Metastatic Breast Carcinoma in the Brain (tissue), 10 donors: ENCODE data around the gene UNC93A.

GRCh38 chr6:167091010-167091873 is 31.7 kb upstream of the CCR6 start:
- PRO-cap, 10 experiments = no peak in any of the 10 experiments

DNA sequence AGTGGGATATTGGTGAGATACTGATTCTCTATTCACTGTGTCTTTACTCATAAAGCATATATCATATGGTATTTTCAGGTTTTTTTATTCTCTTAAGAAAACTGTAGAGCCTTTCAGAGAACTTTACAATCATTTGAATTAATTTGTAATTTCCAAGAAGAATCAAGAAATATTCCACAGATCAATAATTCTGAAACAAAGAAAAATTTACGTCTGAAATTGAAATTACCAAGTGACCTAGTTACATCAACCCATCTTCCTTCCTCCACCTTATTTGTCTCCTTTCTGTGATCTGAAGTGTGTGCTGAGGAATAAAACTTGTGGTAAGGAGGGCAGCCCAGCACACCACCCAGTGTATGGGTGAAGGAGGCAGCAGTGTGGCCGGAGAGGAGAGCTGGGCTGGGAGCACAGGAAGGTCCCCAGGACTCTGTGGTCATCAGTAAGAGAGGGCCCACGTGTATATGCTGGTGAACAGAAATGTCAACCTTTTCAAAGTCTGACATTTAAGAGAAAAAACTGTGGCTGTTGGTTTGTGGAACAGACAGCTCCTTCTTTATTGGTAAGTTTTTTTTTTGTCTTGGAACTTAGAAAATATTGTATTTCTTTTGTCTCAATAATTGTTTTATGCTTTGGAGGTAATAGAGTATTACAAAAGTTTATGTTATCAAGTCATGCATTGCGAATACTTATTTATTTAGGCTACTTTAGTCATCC is 11.3 kb upstream of the CCR6 start:
- PRO-cap, 10 experiments = peak in 1 of 10 experiments; most common plus-strand start position 343 of the sequence (in 1)

GRCh38 chr6:167113736-167115051 is 8.7 kb upstream of the CCR6 start:
- PRO-cap, 10 experiments = no peak in any of the 10 experiments

DNA sequence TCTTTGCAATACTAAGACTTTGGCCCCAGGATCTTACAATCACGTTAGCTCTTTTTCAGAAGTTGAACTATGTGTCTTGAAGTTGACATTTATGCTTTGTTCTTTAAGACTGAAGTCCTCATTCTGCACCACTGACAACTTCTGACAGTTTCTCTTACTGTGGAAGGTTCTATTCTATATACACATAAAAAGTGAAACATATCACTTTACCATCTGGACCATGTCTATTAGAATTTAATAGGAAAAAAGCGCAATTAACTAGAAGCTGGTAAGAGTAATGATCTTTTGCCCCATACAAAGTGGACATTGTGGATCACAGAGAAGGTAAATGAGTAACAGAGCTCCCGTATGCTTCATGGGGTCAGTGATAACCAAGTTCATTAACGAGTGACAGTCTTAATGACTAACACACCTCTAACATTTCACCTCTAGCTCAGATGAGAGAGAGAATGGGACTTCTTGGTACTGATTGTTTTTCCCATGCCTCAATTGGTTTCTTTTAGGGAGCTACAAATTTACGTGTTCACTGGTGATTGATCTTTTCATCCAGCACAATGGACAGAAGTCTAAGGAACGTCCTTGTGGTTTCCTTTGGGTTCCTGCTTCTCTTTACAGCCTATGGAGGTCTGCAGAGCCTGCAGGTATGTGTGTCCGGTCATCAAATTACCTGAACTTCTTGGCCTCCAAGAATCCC is at the start of gene UNC93A:
TSS of gene UNC93A (plus strand) at position 380 of the 694 bp plus-strand sequence.
- PRO-cap, 10 experiments = no peak in any of the 10 experiments

- PRO-cap, 10 experiments = no peak in any of the 10 experiments
Observed at GRCh38 chr6:167321146-167321602, 3.7 kb upstream of the TTLL2 start.

DNA sequence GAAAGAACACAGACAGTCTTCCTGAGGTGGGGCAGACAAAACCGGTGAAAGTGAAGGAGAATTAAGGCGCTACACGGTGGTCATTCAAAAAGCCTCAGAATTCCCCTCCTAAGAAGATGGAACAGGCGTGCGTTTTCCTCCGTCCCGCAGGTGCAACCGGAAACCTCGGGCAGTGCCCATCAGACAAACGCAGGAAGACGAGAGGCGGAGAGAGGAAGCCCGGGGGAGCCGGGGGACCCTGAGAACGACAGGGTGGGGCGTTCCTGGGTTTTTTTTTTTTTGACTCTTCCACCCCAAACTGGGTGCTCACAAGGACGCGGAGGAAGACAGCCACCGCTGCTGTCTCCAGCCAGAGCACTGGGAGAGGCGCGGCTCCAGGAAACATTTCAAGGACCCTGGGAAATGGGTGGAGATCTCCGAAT is 25.4 kb downstream of the TTLL2 start:
- PRO-cap, 10 experiments = no peak in any of the 10 experiments

DNA sequence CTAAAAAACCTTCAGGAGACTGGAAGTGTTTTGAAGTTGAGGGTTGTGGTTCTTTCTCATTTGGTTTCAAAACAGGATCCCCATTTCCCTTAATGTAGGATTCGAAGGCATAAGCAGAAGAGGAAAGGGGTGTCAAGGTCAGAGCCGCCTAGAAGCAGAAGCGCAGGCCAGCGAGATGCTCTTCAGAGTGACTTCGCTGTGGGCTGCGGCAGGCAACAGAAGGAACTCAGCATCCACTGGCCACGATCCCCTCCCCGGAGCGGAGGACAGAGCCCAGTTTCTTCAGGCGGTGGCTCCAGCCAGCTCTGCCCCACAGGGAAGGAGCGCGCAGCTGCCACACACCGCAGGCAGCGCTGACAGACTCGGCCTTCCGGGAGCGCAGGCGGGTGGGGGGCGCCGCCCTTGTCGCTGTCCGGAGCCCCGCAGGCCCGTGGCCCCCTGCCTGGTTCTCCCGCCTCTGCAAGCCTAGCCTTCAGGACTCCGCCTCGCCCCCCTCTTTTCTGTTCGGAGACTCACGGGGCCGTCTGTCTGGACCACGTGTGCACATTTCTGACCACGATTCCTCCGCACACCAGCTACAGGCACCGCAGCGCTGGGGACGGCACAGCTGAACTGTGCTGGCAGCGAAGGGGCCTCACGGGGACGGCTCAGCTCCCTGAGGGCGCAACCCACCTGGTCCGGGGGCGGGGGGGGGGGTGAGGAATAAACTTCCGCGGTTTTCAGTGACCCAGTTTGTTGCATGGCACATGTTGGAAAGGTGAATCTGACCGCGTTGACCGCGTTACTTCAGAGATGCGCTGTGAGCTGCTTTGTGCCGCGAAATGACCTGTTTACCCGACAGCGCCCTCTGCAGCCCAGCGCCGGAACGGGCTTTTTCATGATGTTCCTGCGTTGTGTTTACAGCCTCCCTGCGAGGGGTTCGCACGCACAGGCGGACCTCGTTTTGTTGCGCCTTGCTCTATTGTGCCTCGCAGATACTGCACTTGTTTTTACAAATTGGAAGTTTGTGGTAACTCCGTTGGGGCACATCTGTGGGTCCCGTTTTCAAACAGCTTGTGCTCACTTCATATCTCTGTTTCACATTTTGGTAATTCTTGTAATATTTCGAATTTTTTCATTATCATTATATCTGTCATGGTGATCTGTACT is 26.2 kb downstream of the TTLL2 start:
- PRO-cap, 10 experiments = peak in 3 of 10 experiments; most common minus-strand start position 822 of the sequence (in 3)

DNA sequence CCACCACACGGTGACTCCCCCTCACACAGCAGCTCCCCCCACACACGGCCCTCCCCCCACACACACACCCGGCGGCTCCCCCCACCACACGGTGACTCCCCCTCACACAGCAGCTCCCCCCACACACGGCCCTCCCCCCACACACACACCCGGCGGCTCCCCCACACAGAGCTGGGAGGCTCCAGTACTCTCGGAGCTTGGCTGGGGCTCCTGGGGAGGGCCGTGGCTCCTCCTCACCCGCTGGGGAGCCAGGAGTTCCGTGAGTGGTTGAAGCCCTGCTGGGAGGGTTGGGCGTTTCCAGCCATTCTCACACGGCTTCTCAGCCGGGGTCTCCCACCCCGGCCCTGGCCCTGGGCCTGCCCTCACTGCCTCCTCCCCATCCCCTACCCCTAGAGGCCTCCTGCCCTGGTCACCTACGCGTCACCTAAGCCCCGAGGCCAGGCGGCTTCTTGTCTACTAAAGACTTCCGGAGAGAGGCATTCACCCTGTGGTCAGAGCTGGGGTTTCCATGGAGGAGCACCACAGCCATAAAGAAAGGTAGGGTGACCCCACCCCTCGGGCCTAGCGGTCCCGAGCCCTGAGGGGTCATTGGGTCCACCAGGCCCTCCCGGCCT is 99.1 kb downstream of the TTLL2 start:
- PRO-cap, 10 experiments = no peak in any of the 10 experiments

DNA sequence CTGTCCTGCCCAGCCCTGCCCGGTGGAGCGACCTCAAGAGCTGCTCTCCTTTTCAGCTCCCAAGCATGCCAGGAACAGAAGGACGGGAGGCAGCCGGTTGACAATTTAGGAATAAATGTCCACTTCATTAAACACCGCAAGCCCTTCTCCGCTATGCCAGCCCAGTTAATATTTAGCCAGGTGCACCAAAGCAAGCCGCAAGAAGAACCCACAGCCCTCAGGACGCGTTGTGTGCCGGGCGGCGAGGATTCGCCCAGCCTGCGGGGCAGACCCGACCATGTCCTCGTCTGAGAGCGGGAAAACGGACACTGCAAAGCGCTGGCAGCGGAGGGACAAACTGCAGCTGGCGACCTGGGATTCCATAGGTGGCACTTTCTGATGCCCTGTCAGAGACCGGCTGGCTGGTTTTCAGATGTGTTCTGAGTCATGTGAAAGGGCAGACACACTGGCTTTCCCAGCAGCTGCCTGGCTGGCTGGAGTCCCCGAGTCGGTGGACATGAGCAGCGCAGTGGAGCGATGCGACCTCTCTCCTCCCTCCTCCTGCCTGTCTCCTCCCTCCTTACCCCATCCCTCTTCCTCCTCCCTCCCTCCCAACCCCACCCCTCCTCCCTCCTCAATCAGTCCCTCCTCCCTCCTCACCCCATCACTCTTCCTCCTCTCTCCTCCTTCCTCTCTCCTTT is 222.0 kb downstream of the TTLL2 start:
- PRO-cap, 10 experiments = peak in 1 of 10 experiments; most common plus-strand start position 220 of the sequence (in 1); most common minus-strand start position 81 of the sequence (in 1)

DNA sequence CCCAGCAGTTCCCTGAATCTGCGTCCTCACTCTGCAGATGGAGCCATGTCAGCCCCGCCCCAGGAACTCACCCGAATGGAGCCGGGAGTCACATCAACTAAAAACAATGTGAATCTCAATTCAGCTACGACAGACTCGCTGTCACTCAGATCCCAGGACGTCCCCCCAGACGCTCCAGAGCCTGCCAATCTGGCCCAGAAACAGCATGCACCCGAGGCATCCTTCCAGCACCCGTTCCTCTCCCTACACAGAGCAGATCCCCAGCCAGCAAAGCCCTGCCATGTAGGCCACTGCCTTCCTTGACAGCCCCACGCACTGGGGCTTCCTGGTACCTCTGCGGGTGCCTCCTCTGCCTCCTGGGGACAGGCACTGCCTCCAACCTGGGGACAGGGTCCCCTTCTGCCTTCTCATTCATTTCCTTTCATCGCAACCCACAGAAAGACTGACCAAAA is 248.0 kb downstream of the TTLL2 start:
- PRO-cap, 10 experiments = peak in 1 of 10 experiments; most common plus-strand start position 131 of the sequence (in 1); most common minus-strand start position 77 of the sequence (in 1)

- PRO-cap, 10 experiments = peak in 1 of 10 experiments; most common plus-strand start chr6:167684714 (in 1)
Observed at GRCh38 chr6:167684484-167684875, 142.2 kb upstream of the AFDN start.

DNA sequence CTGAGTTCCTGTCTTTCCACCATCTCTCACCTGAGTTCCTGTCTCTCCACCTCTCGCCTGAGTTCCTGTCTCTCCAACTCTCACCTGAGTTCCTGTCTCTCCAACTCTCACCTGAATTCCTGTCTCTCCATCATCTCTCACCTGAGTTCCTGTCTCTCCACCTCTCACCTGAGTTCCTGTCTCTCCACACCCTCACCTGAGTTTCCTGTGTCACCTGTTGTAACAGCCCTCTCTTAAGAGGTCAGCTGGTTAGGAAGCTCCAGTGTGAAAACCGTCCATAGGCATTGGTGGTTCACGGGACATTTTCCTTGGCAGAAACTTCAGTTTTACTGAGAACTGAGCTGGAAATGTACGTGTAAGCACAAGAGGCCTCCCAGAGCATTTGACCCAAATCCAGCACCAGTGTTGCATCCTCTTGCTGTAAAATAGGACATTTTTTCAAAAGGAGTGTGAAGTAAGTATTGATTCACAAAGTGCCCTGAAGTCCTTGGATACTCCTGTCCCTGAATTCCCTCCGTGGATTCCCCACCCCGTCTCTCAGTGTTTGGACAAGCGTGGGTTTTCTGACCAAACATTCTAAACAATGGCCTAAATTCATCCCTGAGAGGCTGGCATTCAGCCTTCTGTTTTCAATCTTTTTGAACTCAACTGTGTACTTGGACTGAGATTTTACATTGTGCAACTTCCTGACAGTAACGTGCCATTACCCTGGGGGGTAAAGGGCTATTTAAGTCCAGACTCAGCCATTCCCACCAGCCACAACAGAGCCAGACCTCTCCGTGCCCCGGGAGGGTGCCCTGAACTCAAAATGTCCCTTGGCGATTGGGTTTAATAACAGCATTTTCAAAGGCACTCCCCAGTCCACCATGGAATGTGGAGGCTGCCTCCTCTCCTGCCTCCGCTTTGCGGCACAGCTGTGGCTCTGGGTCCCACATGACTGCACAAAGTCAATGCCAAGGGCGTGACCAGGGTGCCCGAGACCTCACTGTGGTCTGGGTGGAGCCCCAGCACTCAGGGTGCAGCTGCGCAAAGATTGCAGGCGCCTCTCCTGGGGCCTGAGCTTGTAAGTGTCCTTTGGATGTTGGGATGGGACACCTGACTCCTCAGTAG is 92.8 kb upstream of the AFDN start:
- PRO-cap, 10 experiments = no peak in any of the 10 experiments

DNA sequence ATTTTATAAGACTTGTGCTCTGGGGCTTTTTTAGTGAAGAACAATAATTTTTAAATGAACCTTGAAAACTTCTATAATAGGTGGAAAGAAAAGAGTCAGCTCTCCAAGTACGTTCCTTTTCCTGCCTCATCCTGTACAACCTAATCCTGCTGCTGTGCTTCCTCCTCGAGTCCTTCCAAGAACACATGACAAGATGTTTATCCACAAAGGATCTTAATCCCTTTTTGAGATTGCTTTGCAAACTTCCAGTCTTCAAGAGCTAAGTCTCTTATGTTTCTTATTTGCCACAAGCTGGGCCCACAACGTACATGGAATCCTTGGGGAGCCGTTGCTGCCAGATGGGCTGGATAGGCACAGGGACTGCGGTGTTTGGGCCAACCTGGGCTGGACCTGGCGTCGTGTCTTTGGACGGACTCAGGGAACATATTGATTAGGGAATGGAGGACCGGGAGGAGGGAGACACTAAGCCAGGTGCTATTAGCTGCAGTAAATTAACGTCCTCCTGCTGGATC is 79.8 kb upstream of the AFDN start:
- PRO-cap, 10 experiments = no peak in any of the 10 experiments

DNA sequence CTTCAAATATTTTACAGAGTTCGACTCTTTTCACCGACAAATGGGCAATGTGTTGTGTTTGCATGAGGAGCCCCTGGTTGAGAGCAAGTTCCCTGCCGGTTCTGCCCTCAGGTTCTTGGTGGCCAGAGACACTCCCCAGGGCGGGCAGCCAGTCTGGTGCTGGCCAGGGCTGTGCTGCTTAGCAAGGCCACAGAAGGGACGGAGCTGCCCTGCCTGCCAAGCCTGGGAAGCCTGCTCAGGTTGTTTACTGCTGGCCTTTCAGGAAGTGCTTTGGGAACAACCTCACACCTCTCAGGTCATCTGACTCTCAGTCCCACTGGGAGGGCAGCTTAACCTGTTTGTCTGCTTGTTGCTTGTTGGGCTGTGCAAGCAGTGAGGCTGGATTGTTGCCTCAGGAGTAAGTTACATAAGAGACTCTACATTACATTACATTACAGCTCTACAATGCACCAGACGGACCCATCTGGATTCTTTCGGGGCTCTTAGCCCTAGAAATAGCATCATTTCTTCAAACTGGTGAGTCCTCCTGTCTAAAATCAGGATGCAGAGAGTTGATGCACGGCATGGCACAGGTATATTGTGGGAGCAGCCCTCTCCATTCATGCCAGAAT is 75.7 kb upstream of the AFDN start:
- PRO-cap, 10 experiments = peak in 6 of 10 experiments; most common plus-strand start position 434 of the sequence (in 3); most common minus-strand start position 249 of the sequence (in 5)

- PRO-cap, 10 experiments = no peak in any of the 10 experiments
Observed at GRCh38 chr6:167872058-167872411, 45.3 kb downstream of the AFDN start.

GRCh38 chr6:167998074-167998341 is 537 bp downstream of the KIF25 start:
- PRO-cap, 10 experiments = no peak in any of the 10 experiments

GRCh38 chr6:168029693-168030133 is 32.2 kb downstream of the KIF25 start:
- PRO-cap, 10 experiments = peak in 1 of 10 experiments; most common minus-strand start chr6:168029957 (in 1)

DNA sequence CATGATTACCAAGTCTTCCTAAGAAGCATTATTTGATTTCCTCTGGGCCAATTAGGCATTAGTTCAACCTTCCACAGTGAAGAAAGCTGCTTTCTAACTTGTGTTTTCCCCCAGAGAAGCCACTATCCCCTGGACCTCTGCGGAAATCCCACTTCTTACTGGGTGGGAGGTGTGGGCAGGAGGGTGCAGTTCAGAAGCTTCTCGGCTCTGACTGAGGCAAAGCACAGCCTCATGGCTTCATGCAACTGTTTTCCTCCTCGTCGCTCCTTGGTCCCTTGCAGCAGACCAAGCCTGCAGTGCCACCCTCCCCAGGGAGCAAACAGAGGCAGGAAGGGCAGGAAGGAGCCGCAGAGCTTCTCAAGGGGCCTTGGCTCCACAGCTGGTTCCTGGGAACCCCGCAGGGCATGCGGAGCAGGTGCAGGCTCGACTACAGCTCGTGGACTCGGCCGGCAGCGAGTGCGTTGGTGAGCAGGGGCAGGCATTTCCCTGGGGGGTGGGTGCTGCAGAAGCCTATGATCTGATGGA is 37.3 kb downstream of the FRMD1 start:
- PRO-cap, 10 experiments = no peak in any of the 10 experiments

GRCh38 chr6:168046031-168046593 is 32.9 kb downstream of the FRMD1 start:
- PRO-cap, 10 experiments = no peak in any of the 10 experiments

GRCh38 chr6:168221927-168222237 is 97.7 kb downstream of the DACT2 start:
- PRO-cap, 10 experiments = no peak in any of the 10 experiments